Mesenchymal stem cell of Wharton's jelly (primary cell): ENCODE results near the gene LIMS4.

DNA sequence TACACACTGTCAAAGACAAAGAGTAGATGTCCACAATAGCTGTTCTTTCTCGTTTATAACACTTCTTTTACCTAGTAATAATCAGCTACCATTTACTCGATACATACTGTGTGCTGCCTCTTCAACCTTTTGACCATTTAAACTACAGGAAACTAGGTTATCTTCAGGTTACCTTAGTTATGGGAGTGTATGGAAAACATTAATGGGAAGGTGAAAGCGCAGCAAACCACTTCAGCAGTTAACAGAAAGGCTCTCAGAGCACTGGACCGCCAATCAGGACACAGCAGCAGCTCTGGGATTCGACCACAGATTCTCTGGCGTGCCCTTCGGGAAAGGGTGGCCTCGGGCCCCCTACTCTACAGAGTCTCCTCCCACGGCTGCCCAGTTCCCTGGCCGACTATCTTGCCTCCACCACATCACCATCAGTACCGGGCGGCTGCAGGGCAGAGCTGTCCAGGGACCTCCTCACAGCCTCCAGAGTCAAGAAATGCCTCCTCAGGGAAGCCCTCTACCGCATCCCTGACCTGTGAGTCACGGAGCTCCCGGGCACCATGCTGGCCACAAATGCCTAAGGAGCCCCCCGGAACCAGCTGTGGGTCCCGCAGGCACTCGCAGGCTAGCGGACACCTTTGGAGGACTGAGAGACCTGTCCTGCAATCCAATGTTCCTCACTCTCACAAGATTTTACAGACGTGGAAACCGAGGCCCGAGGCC lies 611 bp upstream of the GCC2 start:
- CAGE, long polyA plus RNA = no peak

DNA sequence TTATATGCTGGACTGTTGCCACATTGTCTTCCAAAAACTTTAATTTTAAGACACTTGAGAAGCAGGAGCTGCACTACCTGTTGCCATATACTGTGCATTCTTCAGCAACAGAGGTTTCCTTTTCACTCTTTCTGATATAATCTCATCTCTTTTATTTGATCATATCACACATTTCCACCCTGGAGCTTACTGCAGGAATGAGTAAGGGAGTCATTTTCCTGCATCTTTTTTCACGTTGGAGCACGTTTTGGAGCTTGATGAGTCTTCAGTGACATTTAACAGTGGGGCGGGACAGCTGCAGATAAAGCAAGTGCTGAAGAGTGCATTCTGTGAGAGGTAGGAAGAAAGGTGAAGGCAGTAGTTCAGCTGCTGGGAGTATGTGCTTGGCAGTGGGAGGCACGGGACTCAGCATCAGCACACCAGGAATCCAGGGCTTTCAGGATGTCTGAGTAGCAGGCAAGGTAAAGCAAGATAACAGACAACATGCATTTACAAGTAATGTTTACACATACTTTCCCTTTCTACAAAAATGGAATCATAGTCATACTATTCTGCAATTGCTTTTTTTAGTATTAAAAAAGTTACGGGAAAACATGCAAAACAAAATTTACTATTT lies 4.0 kb downstream of the LIMS1 start:
- CAGE, long polyA plus RNA = no peak

DNA sequence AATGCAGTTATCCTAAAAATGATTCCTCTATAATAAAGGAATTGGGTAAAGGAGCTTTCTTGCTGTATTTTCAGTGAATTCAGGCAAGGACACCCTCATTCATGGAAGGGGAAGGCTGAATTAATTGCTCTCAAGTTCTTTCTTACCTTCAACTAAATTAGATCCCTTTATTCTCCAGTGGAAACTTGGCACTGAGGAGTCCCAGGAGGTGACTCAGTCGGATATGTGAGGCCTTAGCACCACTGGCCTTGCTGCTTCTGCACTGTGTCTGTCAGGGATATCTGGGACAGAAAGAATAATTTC lies 53.2 kb downstream of the LIMS1 start:
- CAGE, long polyA plus RNA = no peak

- CAGE, long polyA plus RNA = no peak
Observed at GRCh38 chr2:108587859-108588991, 54.0 kb downstream of the LIMS1 start.

DNA sequence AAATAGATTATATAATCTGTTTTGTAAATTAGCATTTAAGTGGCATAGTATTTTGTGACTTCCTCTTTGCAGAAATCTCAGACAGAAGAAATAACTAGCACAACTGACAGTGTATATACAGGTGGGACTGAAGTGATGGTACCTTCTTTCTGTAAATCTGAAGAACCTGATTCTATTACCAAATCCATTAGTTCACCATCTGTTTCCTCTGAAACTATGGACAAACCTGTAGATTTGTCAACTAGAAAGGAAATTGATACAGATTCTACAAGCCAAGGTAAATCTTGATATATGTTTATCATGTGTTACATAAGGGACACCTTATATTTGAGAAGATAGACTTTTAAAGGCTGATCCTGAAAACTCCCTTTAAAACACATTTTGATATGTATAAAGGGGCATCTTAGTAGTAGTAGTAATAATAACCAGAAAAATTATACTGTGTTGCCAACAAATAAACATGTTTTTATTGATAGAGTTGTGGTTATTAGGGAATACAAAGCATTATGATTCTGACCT lies 10.9 kb upstream of the CCDC138 start:
- CAGE, long polyA plus RNA = no peak

DNA sequence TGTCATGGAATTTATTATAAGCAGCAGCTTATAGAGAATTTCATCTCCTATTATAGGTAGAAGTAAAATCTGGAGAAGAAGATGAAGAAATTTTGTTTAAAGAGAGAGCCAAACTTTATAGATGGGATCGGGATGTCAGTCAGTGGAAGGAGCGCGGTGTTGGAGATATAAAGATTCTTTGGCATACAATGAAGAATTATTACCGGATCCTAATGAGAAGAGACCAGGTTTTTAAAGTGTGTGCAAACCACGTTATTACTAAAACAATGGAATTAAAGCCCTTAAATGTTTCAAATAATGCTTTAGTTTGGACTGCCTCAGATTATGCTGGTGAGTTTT lies 4.5 kb upstream of the CCDC138 start:
- CAGE, long polyA plus RNA = no peak

DNA sequence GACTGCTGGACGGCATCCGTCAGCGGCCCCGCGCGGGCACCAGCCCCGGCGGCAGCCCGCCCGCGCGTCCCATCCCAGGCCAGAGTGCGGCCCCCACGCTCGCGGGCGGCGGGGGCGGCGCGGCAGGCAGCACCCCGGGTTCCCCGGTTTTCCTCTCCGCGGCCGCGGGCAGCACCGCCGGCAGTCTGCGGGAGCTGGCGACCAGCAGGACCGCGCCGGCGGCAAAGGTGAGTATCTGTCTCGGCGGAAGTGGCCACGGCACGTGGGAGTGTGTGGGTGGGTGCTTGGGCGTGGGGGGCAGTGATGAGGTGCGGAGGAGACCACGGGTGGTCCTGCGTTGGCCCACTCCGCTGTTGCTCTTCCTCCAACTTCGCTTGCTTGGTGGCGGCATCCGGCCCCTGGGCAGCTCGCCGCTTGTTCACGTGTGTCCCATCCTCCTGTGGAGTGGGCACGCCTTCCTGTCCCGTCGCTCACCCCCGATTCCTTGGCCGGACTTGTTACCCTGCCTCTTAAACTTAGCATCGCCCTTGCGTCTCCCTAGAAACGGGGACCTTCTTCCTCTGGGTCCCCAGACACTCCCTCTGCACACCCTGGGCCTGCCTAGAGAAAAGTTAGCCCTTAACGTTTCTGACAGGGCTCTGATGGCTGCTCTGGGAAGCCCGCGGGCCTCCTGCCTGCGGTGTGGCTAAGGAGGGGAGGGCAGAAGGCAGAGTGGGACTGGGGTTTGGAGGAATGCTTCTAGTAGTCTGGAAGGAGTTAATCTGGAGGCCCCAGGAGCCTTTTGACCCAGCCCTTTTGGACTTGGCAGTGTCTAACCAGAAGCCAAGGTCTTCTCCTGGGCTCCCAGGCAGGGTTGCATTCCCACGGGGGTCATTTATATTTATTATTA lies 1.1 kb downstream of the SH3RF3 start:
- CAGE, long polyA plus RNA = no peak

- CAGE, long polyA plus RNA = no peak
Observed at GRCh38 chr2:109173717-109174572, 44.9 kb downstream of the SH3RF3 start.

- CAGE, long polyA plus RNA = no peak
Observed at GRCh38 chr2:109259003-109259202, 129.9 kb downstream of the SH3RF3 start.

GRCh38 chr2:109279285-109280016 lies 150.4 kb downstream of the SH3RF3 start:
- CAGE, long polyA plus RNA = no peak

- CAGE, long polyA plus RNA = no peak
Observed at GRCh38 chr2:109332218-109333040, 203.4 kb downstream of the SH3RF3 start.

GRCh38 chr2:109609763-109610202 lies 4.0 kb downstream of the SEPTIN10 start:
- CAGE, long polyA plus RNA = no peak

DNA sequence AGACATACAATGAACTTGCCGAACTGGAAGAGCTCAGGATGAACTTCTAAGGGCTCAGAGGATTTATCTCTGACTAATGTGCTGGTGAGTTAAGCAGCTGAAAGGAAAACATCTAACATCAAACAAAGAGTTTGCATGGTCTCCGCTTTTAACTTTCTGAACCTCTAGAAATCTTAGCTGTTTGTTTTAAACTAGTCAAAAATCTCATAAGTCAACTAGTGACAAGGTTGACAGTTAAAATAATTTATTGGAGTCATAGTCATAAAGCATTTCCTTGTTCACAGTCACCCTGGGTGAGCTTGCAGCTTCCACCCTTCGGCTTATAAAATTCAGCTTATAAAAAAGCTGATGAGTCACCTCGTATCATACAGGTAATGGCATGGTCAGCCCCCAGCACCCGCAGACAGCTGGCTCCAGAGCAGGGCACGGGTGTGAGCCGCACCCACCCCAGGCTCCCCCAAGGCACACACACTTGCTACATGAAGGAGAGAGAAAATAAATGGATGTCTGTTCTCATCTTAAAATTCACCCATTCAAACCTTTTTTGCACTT lies 9.6 kb downstream of the MALL start:
- CAGE, long polyA plus RNA = no peak

DNA sequence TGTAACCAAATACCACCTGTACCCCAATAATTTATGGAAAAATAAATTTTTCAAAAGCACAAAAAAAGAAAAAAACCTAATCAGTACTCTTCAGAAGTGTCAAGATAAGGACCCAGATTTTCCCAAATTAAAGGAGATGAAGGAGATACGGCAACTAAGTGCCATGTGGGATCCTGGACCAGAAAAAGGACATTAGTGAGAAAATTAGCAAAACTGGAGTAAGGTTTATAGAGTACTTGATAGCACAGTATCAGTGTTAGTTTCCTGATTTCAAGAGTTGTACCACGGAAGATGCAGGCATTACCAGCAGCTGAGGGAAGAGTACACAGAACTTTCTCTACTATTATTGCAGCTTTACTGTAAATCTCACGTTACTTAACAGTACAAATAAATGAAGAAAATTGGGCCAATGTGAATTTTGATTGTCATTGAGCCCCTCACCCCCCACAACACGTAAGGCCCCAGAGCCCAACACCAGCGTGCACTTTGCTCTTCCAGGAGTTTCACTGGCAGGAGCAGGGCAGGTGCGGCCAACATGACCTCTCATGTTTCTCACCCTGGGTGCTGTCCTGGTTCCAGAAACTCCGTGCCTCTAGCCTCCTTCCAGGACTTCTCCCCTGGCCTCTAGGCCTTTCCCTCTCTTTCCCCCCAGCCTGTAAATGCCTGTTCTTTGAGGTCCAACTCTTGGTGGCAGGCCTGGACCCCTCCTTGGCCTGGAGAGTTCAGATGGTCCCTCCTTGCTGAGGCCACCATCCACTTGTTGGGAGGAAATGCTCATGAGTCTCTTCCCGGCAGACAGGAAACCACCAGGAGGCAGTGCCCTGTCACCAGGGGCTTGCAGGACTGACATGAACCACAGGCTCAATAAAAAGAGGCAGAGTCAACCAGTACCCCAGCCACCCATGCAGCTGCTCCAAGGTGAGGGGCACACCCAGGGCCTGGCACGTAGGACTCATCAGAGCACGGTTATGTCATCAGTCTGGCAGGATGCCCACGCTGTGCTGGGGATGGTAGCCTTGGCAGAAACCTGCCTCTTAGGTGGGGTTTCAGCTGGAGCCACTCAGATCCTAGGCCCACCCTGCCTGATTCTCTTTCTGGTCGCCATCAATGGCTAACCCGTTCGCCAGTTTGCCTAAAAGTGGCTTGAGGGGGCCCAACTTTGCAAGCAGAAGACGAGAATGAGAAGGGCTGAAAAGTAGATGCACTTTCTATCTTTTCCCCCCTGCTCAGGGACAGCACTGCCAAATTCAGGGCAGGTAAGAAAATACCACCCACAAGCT lies 1.6 kb downstream of the MALL start:
- CAGE, long polyA plus RNA = no peak

DNA sequence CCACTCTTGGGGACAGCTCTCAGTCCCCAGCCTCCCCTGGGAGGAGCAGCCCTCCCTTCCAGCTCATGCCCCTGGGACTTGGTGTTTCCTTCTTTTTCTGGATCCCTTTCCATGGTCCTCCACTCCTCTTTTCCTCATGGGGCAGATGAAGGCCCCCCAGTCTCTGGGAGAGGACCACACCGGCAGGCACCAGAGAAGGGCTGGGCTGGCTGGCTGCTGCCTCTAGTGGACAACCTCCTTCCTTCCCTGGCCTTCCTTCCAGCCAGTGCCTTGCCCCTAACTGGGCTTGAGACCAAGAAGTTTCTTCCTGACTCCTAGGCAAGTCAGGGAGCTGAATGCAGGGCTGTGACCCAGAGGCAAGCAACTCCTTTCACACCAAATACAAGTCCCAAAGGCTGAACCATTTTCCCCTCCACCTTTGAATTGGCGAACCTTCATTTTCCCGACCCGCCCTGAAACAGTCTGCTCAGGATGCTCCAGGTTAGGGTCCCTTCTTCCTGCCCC lies 770 bp upstream of the MALL start:
- CAGE, long polyA plus RNA = no peak

DNA sequence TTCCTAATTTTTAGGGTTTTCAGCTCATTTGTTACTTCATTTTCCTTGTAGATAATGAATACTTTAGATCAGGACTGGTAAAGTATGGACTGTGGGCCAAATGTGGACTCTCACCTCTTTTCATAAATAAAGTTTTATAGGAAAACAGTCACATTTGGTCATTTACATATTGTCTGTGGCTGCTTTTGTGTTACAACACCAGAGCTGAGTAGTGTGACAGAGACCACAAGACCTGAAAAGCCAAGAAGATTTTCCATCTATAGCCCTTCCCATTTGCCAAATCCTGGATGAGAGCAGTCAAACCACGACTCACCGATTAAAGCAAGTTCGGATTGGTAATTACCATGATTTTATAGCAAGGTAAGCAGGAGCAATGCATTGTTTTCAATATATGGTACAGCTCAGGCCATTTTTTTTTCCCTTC lies 9.3 kb upstream of the MALL start:
- CAGE, long polyA plus RNA = no peak

DNA sequence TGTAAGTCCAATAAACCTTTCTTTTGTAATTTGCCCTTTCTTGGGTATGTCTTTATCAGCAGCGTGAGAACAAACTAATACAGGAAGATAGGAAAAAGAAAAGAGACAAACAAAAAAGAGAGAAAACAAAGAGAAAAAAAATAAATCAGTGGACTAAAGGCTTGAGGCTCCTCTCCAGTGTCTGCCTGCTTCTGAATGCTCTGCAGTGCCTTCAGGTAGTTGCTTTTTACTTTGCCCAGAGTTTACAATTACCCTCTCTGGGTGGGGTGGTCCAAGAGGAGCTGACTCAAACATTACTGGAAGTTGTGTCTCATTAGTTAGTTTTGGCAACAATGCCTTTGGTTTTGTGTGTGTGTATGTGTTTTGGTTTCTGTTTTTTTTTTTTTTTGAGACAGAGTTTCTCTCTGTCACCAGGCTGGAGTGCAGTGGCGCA lies 40.8 kb upstream of the MALL start:
- CAGE, long polyA plus RNA = no peak

GRCh38 chr2:110472524-110473021 lies at the start of gene LIMS4:
TSS of gene LIMS4 (minus strand) at chr2:110472816.
- CAGE, long polyA plus RNA = no peak

DNA sequence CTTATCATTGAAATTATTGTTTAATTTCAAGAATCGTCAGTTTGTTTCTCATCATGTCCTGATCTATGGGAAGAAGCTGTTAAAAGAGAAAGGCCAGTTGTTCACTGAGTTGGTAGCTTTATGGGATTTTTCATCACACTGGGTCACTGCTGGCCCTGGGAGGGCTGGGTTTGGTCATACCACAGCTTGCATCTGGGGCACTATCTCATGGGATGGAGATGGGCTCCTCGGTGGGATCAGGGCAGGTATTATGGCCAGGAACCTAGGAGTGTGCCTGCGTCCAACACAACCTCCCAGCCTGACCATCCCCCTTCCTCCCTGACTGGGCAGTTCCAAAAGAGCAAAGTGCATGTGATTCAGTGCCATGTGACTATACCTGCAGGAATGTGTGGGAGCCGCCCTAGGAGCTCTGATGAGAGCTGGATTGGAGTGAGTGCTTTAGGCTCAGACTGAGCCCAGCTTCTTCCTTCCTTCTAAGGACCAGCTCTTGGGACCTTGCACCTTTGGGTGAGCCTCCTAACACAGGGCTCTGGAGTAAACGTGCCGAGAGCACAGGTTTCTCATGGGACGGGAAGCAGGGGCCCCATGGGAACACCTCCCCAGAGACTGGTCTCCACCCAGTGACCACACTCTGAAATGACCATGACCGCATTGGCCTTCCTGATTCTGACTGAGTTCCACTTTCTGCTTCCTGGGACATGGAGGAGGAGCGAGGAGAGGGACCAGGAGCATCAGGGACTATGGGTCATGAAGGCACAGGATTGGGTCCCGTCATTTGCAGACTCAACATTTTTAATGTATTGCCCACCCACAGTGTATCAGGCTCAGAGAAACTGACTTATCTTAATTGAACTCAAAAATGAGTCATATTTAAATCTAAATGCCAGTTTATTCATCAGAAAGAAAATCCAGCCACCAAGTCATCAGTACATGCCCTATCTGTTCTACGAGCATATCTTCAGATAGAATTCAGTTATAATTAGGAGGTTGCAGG lies 87.9 kb upstream of the BCL2L11 start:
- CAGE, long polyA plus RNA = no peak

- CAGE, long polyA plus RNA = no peak
Observed at GRCh38 chr2:111119662-111120130, 1.0 kb upstream of the BCL2L11 start.